SJSA1 (cell line): ENCODE results near the genes SCNN1G and PLK1.

GRCh38 chr16:22189198-22189875, 16.7 kb upstream of the EEF2K start:
- RAMPAGE, long total RNA: no peak

DNA sequence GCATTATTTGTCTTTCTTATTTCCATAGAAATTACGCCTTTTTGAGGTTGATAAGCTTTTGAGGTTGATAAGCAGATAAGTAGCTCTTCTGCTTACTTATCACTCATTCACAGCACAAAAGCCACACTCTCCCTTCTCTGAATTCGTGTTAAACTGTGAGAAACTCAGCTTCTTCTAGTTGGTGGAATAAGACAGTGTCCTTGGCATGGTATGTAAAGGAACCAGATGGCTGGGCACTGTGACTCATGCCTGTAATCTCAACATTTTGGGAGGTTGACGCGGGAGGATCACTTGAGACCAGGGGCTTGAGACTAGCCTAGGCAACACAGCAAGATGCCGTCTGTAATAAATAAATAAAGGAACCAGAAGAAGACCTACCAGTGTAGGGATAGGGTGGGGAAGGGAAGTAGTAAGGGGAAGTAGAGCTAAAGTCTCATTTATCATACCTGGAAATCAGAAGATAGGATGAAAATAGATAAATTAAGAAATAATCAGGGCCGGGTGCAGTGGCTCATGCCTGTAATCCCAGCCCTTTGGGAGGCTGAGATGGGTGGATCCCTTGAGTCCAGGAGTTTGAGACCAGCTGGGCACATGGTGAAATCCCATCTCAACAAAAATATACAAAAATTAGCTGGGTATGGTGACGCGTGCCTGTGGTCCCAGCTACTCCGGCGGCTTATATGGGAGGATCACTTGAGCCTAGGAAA, 10.5 kb downstream of the EEF2K start:
- RAMPAGE, long total RNA: no peak

GRCh38 chr16:22232351-22232982, 26.4 kb downstream of the EEF2K start:
- RAMPAGE, long total RNA: no peak

- RAMPAGE, long total RNA: no peak
Measured at GRCh38 chr16:22322734-22323290, 25.6 kb downstream of the POLR3E start.

- RAMPAGE, long total RNA: no peak
Measured at GRCh38 chr16:22673489-22673854, 140.5 kb upstream of the HS3ST2 start.

GRCh38 chr16:22814578-22815356, 805 bp downstream of the HS3ST2 start:
- RAMPAGE, long total RNA: no peak

- RAMPAGE, long total RNA: no peak
Measured at GRCh38 chr16:23118331-23119278, 30.6 kb downstream of the USP31 start.

- RAMPAGE, long total RNA: no peak
Measured at GRCh38 chr16:23131762-23132297, 17.4 kb downstream of the USP31 start.

DNA sequence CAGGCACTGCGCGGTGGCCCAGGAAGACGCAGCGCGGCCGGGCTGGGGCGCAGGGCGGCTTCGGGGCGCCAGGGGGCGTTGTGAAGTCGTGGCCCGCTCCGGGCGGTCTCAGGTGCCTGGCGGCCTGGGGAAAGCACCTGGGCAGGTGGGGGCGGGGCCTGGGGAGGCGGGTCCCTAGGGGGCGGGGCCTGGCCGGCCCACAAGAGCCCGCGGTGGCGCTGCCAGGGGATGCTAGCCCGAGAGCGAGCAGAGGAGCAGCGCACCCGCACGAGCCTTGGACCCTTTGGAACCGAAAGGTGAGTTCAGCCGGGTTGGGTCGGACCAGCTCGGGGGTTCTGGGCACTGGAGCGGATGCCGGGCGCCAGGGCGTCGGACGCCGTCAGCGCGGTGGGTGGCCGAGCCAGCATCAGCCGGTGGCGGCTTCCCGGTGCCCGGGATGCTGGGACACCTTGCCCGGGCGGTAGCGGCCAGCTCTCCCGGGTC, at the start of gene SCNN1G:
Gene SCNN1G, plus strand, starts transcription at position 228 of the 483 bp plus-strand sequence.
- RAMPAGE, long total RNA: no peak

DNA sequence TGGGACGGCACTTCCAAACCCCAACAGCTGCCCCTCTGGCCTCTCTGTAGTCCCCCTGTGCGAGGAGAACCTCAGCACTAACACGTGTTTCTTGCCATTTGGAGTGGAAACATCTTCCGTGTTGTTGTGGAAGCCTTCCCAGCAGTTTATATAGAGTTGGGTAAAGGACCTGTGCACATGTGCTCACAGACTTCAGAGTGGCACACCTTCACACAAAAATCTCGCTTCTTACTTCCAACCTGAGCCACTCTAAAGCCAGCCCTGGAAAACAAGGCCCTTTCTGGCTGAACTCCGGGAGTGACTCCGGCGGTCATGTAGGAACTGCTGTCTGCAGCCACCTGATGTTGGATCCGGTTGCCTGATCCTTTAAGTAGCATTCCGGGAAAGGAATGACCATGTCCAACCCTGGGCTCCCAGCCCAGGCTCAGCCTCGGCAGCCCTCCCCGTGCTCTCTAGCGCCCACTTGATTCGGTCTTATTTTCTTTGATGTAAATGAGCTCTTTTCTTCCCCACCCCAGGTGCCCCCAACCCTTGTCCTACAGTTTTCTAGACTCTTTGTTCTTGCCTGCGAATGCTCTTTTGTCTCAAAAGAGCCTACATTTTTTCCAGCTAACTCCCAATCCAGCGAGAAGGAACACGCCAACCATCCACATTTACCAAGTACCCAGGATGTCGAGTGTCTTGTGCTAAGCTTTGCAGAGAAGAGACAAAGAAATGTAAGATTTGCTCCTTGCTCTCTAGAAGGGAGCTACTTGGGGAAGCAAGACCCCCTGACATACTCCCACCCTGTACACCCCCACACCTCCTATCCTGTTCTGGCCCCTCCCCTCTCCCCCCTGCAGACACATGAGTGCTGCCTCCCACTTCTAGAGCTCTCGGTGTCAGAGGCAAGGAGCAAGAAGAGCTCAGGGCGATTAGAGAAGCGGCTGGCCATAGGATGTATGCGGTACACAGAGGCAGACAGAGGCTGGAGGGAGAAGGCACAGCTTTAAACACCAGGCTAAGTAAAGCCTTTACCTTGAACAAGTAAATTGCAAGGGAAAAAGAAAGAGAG, 53.9 kb downstream of the COG7 start:
- RAMPAGE, long total RNA: no peak

- RAMPAGE, long total RNA: no peak
Measured at GRCh38 chr16:23423250-23423910, 29.6 kb downstream of the COG7 start.

GRCh38 chr16:23476099-23476679, 23.2 kb upstream of the COG7 start:
- RAMPAGE, long total RNA: no peak

DNA sequence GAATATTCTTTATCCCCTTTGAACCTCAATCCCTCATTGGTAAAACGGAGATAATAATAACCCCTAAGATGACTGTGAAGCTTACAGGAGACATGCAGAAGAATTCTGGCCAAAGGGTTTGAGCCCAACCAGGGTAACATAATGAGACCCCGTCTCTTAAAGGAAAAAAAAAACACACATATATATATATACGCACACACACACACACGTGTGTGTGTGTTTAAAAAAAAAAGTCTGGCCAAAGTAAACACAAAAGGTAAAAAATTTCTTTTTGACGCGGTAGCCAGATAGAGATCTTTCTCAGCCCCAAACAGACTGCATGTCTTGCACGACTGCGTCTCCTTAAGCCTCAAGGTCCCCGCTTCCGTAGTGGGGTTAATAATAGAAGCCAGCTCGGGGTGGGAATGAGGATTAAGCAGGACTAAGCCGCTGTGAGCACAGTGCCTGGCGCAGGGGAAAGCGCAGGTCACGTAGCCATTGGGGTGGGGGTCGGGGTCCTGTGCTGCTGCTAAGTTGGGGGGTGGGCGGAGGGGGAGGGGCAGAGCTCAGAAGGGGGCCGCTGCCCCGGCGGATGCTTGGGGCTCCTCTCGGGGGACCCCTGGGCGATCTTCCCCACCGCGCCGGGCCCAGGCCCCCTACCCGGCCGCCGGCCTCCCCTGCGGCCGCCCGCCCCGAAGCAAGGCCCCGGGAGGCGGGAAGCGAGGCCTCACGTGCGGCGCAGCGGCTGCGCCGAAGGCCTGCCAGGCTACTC, 551 bp downstream of the GGA2 start:
- RAMPAGE, long total RNA: no peak

DNA sequence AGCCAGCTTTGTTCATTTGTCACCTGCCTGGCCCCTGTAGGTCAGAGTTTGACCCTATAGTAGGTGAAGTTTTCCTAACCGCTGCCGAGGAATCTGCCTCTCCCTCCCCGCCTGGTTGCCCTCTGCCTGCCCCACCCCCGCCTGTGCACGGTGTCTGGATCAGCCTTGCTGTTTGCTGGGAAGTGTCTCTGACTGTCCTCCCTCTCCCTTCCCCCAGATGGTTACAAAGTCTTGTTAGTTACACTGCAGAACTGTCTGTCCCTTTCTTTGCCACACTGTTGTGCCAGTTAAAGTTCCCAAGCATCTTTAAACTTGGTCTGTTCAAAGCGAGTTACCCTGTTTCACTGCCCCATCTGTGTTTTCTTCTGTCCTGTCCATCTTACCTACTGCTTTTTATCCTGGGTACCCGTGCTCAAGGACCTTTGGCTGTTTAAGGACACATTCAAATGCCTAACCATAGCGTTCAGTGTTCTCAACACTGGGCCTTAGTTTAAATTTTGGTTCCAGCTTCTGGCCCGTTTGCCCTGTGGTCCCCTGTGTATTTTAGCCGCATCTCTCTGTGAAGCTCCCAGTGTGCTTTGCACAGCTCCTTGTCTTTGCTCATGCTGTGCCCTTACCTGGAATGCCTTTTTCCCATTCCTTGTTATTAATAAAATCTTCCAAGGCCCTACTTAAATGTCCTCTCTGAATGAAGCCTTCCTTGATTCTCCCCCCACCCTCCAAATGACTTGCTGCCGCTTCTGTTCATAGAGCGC, 5.9 kb downstream of the UBFD1 start:
- RAMPAGE, long total RNA: no peak

GRCh38 chr16:23669888-23670785, 8.6 kb upstream of the PLK1 start:
- RAMPAGE, long total RNA: no peak

GRCh38 chr16:23678553-23679637, at the start of gene PLK1:
TSS of gene PLK1 (plus strand) at chr16:23678889.
- RAMPAGE, long total RNA: no peak

DNA sequence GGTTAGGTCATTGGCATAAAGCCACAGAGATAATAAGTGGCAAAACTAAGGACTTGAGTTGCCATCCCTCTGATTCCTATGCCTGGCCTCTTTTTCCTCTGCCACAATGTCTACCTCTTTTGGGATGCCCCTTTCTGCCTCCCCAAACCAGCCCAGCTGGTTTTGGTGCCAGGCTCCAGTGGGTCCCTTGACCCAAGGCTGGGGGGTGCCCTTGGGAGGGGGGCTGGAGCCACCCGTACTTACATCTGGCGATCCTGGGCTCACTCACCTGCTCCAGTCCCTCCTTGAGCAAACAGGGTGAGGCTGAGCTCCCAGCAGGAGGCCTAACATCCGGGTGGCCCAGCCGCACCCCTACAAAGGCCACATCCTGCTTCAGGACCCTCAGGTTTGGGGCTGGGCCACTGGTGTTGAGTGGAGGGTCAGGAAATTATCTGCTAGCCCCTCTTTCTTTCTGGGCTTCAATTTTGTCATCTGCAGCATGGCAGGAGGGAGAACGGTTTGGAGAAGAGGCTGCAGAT, 1.2 kb downstream of the ERN2 start:
- RAMPAGE, long total RNA: no peak

- RAMPAGE, long total RNA: no peak
Measured at GRCh38 chr16:23859464-23859959, 23.7 kb downstream of the PRKCB start.

DNA sequence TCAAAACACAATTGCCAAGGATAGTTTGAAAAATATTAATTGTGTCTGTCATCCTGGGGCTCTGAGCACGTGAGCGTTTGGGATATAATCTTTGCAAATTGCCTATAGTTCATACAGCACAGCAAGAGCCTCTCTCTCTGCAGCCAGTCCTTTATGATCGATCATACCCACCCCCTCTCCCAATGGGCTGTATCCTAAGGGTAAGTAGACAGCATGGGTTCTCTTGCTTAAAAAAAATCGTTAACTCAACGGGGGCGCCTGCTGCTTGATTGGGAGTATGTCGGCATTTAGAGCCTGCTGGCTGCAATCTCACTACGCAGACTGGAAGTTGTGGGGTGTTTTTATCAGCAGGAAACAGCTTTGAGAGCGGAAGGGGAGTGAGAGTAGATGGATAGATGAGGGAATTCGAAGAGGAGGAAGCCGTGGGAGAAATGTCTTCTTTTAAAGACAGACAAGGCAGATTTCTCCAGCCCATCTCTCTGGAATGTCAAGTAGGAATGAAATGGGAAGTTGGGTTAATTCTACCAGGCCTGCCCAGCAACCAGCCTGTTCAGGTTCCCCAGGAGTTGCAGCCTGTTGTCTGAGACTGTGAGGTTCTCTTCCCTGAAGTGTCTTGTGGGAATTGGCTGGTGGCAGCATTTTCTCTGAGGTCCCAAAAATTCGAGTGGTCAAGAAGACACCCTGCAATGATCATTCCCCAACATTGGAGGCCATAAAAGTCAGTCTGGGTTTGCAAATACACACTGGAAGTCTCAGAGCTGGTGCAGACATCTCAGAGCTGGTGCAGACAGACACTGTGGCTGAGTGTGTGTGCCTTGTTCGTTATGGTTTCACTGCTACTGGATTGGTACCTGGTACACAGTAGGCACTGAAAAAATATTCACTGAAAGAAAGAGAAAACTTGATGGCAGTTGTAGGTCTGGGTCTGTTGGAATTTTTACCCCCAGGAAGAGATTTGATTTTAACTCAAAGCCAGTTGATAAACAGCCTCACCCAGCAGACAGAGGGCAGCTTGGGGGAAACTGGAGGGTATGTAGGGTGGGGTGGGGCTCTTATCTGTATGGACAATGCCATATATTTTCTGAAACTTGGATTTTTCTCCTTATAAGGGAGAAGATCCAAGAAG, 65.7 kb downstream of the PRKCB start:
- RAMPAGE, long total RNA: no peak

DNA sequence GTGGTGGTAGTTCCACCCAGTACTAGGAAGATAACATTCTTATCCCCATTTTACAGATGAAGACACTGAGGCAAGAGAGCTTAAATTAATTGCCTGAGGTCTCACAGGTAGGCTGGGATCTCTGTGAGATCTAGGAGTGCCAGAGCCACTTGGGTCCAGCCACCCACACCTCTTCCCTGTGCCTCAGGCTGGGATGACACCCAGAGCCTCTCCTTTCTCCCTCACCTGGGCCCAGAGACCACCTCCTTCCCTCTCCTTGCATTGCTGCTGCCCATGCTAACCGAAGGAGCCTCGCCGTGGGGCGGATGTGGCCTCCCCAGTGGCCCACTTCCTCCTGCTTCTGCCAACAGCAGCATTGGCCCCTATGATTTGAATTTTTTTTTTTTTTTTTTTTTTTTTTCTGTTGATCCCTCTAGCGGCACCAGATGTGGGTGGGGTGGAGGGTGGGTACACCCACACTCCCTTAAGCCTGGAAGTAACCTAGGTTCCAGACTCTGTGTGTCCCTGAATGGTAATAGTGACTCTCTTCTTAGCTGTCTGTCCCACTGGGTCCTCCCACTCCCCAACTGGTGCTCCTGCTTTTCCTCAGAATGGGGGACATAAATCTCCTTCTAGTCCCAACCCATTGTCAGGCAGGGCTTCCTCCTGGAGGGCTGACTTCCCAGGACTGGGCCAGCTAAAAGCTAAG, 114.1 kb downstream of the PRKCB start:
- RAMPAGE, long total RNA: no peak